GM12891 (cell line): ENCODE data around the genes DDX3X and RP2.

DNA sequence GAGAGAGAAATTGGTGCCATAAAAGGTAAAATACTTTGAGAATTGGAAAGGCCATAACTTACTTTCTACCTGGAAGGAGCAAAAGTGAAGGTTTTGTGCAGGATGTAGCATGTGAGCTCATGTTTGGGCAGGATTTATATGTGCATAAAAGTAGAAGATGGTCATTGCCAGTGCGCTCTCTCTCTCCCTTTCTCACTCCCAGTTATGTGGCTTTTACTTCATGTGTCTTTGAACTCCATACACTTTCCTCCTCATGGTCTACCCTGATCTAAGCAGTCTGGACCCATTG lies 106.5 kb downstream of the USP9X start:
- RRBS: no CpG with 5 or more reads among the region's 1 CpG

- RRBS: under 1% methylated on average over 12 of the region's 59 CpGs
These were observed 809 bp upstream of the DDX3X start for GRCh38 chrX:41333034-41333671.

GRCh38 chrX:41333705-41334400 lies at the start of gene DDX3X:
DDX3X (plus strand) TSS chrX:41334162.
- RRBS: 4% methylated on average over 14 of the region's 51 CpGs

DNA sequence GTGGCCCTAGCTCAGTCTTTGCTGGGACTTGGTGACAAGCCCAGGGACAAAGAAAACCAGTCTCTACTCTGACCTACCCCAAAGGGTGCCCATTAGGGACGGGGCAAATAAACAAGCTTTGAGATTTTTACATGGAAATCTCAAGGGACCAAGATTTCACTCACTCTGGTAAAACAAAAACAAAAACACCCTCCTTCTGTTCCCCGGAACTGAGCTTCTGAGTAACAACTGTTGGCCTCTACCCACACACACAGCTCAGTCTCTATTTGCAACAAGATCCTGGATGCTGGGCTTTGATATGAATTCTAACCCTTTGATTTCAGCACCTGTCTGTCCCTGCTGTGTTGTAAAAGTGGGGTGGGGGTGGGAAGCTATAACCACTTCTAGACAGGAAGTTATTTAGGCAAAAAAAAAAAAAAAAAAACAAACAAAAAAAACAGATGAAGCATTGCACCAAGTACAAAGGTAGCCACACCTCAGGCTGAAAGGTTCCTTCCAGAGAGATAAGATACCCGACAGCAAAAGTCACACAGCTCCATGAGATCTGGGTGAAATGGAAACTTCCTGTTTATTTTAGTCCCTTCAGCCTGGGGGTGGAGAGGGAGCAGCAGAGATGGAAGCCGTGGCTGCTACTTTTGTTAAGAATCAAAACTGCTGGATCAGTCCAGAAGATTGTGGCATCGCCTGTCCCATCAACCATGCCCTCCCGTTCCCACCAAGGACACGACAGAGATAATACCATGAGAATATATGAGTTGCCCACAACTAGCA lies 49.2 kb downstream of the DDX3X start:
- RRBS: no CpG with 5 or more reads among the region's 7 CpGs

DNA sequence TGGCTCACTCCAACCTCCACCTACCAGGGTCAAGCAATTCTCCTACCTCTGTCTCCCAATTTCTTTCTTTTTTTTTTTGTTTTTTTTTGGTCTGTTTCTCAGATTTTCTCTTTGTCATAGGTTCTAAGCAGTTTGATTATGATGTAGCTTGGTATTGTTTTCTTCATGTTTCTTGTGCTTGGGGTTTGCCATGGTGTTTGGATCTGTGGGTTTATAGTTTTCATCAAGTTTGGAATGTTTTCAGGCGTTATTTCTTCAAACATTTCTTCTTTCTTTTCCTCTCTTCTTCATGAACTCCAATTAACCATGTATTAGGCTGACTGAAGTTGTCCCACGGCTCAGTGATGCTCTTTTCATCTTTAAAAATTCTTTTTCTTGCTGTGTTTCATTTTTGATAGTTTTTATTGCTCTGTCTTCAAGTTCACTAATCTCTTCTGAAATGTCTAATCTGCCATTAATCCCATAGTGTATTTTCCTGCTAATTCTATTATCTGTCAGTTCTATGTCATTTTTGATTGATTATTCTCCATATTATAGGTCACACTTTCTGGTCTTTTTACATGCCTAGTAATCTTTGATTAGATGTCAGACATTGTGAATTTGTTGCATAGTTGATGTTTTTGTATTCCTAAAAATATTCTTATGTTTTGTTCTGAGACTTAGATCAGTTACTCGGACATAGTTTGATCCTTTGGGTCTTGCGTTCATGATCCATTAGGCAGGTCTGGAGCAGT lies 115.5 kb upstream of the GPR34 start:
- RRBS: no CpG with 5 or more reads among the region's 4 CpGs

GRCh38 chrX:41686749-41687200 lies 2.0 kb upstream of the GPR34 start:
- RRBS: no CpG with 5 or more reads among the region's 5 CpGs

- RRBS: no CpG with 5 or more reads among the region's 16 CpGs
These were observed 847 bp downstream of the CASK start for GRCh38 chrX:41922534-41922880.

DNA sequence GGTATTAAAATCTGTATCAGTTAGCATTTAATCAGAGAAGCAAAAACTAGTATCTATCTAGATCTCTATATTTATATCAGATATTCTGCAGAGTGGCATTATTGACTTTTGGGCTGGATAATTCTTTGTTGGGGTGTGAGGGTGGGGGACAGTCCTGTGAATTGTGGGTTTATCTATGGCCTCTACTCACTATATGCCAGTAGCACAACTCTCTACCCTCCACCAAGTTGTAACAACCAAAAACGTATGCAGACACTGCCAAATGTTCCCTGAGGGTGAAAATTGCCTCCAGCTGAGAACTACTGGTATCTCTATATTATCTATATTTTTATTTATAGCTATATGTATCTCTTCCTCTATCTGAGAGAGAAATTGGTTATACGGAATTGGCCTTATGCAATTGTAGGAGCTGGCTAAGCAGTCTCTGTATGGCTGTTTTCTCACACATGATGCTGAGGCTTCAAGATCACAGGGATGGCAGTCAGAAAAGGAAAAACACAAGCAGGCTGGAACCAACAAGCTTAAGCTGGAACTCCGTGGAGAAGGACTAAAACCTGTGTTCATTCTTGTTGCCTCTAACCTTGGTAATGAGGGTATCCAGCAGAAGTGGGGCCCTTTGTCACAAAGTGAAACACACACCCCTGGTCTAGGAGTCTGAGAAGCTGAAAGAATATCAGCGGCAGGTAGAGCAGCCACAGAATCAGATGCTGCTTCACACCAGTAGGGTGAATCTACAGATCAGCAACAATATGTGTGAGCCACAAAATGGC lies 166.4 kb upstream of the PPP1R2C start:
- RRBS: no CpG with 5 or more reads among the region's 4 CpGs

DNA sequence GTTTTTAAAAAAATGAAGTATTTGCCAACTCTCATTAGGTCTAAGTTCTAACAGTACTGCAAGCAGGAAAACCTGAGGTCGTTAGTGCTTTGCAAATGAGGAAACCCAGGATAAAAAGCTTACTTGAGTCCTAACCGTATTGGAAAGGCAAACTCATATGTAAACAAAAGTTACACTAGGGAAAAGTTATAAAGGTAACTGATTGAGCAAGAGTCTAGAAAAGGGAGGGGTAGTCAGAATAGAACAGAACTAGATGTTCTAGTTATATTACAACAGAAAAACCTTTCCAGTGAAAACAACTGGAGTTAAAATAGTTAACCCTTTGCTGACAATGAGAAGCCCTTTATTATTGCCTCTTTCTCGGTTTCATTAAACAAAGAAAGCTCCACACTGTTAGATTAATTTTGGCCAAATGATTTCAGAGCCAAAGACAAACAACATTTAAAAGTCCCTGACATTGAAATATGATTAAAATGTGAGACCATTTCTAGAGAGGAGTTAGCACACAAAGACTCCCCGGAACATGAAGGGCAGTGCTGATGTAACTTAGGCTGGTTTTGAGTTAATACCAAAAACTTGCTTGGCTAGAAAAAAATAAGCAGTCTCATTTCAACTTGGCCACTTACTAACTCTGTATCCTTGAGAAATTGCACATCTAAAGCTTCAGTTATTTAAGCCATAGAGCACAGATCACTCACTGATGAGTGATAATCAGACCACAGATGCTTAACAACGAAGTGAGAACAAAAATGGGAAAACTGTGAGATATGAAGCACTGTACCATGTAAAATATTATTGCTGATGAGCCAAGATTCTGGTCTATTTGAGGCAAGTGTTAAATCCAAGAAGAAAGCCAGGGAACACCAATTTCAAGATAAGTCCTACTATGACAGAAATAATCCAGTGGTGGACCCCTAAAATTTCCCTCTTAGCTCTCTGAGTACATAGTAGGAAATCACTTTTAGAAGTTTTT lies 66.1 kb upstream of the MAOA start:
- RRBS: no CpG with 5 or more reads among the region's 5 CpGs

GRCh38 chrX:43865879-43866271 lies 16.4 kb downstream of the MAOB start:
- RRBS: no CpG with 5 or more reads among the region's 5 CpGs

- RRBS: no CpG with 5 or more reads among the region's 4 CpGs
These were observed 87.3 kb downstream of the KDM6A start for GRCh38 chrX:44960182-44960873.

DNA sequence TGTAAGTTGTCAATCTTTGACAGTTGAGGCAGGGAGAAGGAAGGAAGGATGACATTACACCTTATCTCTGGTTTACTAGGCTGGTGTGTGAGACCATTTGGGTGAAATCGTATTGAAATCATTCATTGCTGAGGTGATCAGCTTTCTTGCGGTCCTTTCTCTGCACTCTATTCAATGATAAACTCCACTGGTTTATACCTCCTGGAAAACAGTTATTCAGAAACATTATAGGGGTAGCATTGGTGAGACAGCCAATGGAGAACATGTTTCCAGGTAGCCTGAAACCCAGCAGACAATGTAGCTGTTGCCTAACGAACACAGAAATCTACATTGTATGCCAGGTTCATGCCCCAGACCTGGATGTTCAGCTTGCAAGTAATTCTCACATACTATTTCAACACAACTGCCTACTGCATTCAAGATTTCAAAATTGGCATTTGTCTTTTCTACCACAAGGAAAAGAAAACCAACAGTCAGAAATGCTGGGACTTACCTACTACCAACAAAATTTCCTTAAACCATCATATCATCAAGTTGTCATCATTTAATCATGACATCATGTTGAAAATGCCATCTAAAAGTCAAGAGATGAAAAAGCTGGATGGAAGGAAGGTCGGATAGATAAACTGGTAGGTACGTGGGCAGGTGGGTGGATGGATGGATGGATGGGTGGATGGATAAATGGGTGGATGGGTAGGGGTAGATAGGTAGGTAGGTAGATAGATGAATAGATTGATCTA lies 545.4 kb upstream of the DIPK2B start:
- RRBS: no CpG with 5 or more reads among the region's 5 CpGs

- RRBS: no CpG with 5 or more reads among the region's 4 CpGs
These were observed 606.9 kb upstream of the DIPK2B start for GRCh38 chrX:45807538-45807935.

DNA sequence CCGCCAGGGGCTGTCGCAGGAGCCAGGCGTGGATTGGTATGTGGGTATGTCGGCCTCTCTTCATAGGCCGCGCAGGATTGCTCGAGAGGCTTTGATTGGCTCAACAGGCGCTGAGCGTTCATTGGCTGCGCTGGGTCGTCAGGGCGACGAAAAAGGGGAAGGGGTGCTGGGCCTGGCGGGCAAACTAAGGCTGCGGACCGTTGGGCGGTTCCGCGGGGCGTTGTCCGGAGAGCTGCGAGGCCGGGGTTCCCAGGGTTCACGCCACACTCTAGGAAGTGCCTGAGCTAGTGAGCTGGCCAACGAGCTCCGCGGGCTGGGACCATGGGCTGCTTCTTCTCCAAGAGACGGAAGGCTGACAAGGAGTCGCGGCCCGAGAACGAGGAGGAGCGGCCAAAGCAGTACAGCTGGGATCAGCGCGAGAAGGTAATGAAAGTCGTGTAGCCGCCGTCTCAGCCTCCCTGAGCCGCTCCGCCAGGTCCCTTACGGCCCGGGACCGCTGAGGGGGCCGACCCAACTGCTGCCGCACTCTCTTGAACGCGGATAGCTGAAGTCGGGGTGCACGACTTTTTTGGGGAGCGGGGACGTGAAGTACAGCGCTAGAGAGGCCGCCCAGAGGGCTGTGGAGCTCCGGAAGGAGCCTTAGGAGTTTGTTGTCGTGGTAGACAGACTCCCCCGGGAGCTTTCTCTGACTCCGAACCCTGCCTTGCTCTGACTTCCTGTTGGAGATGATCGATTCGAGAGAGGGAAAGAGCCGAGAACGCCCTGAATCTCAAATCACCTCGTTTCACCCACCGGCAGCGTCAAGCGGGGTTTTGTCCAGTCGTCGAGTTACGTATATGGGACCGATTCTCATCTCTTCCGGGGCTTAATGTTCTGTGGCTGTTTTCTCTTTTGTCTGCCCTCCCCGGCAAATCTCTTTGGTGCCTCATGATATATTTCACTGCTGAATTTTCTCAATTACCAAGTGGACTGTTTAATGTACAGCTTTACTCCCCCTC lies at the start of gene RP2:
Gene RP2 (plus strand): TSS at position 264 of the 998 bp plus-strand sequence.
- RRBS: no CpG with 5 or more reads among the region's 71 CpGs

- RRBS: no CpG with 5 or more reads among the region's 9 CpGs
These were observed 1.6 kb upstream of the UBA1 start for GRCh38 chrX:47192025-47192413.

GRCh38 chrX:47226112-47226976 lies 6.5 kb upstream of the USP11 start:
- RRBS: no CpG with 5 or more reads among the region's 15 CpGs

GRCh38 chrX:47247614-47248456 lies 15.0 kb downstream of the USP11 start:
- RRBS: no CpG with 5 or more reads among the region's 27 CpGs

DNA sequence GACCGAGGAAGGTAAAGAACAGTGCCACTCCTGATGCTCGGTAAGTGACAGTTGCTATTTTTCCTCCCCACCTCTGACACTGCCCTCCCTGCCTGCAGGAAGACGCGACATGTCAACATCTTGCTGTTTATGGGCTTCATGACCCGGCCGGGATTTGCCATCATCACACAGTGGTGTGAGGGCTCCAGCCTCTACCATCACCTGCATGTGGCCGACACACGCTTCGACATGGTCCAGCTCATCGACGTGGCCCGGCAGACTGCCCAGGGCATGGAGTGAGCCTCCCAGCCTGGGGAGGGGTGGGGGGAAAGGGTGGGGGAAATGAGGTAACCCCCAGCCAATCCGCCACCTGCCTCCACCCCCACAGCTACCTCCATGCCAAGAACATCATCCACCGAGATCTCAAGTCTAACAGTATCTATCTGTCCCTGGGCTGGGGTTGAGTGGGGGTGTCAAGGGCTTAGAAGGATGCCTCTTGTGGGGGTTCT lies 7.7 kb downstream of the ARAF start:
- RRBS: 100% methylated on average over 1 of the region's 14 CpGs

- RRBS: 2% methylated on average over 6 of the region's 43 CpGs
These were observed 3.9 kb upstream of the SYN1 start for GRCh38 chrX:47623318-47624159.